Frontal cortex (tissue), 2 donors: ENCODE measurements around the gene SRPRB.

DNA sequence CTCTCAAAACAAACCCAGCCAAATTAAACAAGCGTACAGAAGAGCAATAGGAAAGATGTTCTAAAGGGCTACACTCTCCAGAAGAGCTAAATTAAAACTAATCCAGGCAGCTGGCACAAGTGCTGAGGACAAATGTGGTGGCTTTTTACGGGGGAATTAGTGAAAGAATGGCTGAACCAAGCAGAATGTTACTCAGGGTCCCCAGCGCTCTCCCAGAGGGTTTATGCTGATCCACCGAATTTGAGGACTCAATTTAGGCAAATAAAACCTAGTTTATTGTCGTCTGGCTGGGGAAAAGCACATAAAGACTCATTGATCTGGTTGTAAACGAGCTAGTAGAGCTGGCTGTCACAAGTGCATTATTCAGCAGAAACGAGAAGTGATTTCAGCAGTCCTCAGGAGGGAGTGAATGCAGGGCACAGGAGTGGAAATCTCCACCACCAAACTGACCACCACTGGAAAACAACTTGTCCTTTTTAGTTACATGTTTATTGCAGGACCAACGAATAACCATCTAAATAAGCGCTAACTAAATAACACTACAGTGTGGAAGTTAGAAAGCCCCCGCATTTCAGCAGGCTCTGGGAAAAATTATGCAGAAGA lies 13.6 kb downstream of the BFSP2 start:
- RAMPAGE, long total RNA: no peak

GRCh38 chr3:133574109-133574814 lies 776 bp downstream of the CDV3 start:
- RAMPAGE, long total RNA: no peak

DNA sequence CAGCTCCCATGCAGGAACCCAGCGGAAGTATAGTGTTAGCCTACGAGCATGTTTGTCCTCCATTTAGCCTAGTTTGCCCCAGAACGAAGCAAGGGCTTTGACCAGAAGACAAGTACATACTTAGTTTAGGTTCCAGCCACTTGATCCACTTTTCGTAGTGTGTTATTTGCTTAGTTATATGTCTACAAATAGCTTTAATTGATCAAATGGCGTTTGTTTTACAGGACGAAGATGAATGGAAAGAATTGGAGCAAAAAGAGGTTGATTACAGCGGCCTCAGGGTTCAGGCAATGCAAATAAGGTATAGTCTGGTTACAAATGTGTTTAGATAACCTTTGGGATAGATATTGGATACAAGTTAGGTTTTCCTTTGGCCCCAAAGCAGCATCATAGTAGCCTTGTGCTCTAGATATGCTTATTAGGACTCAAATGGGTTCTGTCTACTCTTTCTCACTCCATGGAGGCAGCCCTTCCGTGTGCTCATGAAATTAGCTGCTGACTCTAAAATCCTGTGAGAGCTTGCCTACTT lies 1.4 kb downstream of the CDV3 start:
- RAMPAGE, long total RNA: no peak

- RAMPAGE, long total RNA: no peak
Measured at GRCh38 chr3:133742271-133743293, 3.6 kb upstream of the TF start.

DNA sequence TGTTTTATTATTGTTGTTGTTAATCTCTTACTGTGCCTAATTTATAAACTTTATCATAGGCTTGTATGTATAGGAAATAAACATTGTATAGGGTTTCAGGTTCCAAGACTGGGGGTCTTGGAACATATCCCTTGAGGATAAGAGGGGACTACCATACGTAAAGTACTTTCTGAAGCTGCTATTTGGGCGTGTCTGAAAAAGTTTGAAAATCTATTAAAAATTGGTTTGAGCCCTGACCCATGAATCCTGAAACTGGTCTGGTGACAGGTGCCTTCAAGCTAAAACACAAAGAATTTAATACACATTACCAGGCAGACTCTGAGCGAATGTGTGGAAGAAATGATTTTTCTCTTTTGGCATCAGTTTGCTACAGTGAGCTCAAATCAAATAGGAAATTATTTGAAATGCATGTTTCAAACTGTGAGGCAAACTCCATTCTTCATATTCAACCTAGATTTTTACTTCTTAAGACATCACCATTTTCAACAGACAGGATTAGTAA lies 16.4 kb downstream of the TF start:
- RAMPAGE, long total RNA: no peak

GRCh38 chr3:133805402-133806151 lies at the start of gene SRPRB:
Gene SRPRB (plus strand): TSS chr3:133805815.
- RAMPAGE, long total RNA: no peak

DNA sequence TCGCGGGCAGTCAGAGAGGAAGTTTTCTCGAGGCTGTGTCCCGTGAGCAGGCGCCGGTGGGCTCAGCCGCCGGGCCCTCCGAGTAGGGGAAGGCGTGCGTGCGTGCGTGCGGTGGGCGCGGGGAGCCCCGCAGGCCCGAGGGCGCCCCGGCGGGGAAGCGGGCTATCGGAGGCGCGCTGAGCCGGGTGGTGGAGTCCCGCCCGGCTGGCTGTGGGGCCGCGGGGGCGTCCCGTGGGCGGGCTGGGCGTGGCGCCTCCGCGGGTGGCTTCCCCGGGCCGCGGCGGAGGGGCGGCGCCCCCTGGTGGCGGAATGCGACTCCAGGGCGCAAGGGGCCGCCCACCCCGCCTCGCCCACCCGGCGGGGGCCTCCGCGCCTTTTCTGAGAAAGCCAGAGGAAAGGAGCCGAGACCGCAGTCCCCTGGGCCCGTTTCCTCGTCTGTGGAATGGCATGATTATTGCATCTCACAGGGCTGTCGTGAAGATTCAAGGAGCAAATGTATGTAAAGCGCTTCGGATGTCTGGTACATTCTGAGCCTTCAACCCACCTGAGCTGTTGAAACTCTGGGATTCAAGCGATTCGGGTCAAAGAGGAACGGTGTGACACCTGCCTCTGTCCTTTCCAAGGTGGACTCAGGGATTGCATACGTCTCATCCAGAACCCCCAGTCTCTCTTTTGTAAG lies 31.9 kb upstream of the RAB6B start:
- RAMPAGE, long total RNA: no peak

GRCh38 chr3:133991180-133991426 lies 38.6 kb downstream of the SLCO2A1 start:
- RAMPAGE, long total RNA: no peak

DNA sequence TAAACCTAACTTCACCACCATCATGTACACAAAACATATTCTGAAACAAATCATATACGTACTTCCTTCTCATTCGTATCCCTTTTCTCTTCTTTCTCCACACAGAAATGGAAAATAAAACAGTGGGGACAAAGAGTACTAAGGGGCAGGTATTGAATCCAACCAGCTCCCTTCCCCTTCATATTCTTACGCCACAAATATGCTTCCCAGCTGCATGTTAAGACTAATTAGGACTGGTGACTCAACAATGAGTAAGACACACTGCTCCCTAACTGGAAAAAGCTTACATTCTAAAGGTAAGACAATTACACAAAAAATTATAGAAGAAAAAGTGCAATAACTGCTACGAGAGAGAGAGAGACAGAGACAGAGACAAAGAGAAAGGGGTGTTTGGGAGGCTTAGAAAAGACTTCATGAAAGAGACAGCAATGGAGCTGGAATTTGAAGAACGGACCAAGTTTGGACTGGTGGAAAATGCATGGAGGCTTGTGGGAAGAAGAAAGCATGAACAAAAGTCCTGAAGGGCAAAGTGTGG lies 49.4 kb downstream of the RYK start:
- RAMPAGE, long total RNA: no peak

DNA sequence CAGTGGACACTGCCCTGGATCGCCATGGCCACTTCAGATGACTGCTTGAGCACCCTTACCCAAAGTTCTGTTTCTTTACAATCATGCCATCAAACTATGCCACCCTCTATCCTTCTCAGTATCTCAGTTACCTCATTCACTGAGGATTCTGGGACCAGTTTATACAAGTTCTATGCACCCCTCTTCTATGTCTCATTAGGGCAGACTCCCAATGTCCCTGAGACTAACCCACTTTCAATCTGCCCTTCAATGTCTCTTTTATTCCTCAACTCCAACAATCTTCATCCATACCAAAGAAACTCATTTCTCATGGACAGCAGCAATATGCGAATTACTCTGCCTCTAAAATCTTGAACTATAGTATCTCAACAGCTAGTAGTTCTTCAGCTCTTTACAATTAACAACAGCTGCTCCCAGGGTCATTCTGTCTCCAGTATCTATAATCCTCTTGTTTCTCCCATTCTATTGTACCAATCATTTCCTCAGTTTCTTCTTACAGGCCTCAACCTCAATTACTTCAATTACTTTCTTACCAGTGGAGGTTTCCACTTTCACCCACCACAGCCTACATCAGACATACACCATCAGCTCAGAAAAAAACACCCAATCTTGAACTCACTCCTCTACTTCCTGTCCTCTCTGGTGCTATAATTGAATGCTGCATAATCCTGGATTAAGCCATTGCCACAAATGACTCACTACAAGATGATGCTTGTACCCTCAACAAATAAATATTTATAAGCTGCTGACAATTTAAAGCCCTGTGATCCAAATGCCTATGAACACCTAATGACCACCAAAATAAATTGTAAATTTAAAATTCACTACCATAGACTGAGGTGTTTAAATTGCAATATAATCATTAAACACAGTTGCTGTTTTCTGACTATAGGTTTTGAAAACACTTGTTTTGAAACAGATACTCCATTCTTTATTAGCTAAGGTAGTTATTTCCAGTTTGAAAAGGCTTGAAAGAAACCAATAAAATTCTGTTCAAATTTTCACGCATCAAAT lies 18.6 kb downstream of the RYK start:
- RAMPAGE, long total RNA: no peak

GRCh38 chr3:134243156-134244008 lies 7.3 kb downstream of the RYK start:
- RAMPAGE, long total RNA: no peak

DNA sequence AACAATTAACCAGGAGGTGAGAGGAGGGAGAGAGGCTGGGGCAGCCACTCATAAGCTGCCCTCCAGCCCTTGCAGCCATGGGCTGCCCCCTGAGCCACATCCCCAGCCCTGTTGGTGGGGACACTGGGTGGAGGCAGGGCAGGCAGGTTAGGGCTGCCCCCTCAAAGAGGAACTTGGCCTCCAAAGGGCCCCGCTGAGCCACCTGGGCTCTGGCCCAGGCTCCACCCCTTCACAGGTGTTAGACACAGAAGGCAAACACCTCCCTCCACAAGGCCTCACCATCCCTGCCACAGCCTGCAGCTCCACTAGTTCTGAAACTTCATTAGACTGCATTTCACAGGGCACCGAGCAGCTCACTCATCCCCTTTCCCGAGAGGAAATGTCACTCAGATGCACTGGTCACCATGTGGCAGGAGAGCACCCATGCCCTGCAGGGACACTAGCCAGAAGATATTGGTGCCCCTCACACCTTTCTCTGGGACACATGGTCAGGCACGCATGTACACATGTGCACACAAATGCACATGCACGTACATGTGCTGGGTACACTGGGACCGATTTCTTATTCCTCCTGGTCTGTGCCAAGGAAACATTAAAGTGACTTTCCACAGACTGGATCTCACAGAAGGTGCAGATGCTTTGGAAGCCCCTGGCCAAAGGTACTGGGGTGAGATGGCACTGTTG lies 20.2 kb downstream of the AMOTL2 start:
- RAMPAGE, long total RNA: no peak

DNA sequence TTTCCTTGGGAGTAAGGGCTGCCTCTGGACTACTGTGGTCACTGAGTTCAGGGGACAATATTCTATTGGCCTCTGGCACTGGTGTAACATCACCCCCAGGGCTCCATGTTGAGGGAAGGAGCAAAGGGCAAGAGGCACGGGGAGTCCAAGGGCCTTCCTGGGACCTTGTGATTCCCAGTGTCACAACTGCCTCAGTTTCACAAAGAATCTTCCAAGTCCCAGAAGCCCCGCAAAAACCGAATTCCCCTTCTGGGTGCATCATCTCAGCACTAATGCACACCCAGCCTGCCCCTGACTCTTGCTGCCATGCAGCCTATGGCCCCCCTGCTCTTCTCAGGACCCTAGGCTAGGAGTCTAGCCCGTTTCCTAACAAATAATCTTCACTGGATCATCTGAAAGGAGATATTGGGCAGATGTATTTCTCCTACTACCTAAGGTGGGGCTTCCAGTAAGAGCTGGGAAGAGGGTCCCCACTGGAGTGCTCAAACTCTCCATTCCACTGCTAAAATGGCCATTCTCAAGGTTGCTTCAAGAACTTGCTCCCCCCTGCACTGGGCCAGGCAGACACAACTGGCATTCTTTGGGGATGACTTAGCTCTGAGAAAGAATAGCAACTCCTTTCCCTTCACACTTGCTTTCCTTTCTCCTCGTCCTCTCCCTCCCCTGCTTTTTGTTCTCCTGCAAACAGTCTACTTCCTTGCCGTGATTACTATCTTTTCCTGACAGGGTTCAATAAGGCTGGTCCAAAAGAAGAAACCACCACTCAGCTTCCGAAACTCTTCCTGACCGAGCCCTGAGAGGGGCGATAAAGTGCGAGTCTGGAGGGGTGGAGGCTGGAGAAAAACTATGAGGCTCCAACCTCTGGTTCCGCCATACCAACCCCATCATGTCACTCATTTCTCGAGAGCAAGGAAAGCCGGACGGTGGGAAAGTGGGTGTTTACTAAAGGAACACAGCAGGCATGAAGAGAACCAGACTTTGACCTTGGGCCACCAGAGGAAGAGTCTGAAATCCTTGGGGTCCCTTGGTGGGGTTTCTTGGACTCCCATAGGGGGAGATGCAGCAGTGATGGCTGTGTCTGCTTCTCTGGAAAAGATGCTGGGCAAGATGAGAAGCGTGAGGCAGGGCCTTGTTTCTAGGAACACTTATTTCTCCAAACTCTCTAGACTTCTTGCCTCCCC lies 5.1 kb downstream of the AMOTL2 start:
- RAMPAGE, long total RNA: no peak

GRCh38 chr3:134483172-134483526 lies 2.6 kb downstream of the ANAPC13 start:
- RAMPAGE, long total RNA: no peak

DNA sequence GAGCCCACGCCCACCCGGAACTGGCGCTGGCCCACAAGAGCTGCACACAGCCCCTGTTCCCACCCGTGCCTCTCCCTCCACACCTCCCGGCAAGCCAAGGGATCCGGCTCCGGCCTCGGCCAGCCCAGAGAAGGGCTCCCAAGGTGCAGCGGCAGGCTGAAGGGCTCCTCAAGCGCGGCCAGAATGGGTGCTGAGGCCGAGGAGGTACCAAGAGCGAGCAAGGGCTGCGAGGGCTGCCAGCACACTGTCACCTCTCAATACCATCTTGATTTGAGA lies 121.5 kb downstream of the EPHB1 start:
- RAMPAGE, long total RNA: no peak

DNA sequence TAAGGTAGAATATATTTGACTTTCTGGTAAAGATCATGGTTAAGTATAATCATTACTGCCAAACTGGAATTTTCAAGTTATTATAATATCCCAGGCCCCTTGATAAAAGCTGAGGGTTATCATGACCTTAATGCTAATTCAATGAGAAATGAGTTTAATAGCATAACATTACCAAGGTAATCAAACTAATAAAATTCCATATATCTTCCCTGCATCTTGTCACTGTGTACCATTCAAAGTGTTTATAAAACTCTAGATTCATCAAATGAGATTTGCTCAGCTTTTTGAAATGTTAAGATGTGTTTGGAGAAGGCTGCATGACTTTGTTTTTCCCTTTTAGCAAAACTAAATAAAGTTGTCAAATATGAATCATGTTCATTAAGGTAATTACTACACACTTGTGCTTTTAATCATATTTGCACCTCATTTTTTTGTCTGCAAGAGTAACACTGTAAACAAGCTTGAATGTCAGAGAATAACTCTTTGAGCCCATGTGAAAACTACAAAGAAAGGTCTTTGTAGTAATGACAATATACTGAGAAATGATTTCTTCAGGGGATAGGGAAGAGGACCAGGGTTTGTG lies 48.5 kb downstream of the MSL2 start:
- RAMPAGE, long total RNA: no peak

DNA sequence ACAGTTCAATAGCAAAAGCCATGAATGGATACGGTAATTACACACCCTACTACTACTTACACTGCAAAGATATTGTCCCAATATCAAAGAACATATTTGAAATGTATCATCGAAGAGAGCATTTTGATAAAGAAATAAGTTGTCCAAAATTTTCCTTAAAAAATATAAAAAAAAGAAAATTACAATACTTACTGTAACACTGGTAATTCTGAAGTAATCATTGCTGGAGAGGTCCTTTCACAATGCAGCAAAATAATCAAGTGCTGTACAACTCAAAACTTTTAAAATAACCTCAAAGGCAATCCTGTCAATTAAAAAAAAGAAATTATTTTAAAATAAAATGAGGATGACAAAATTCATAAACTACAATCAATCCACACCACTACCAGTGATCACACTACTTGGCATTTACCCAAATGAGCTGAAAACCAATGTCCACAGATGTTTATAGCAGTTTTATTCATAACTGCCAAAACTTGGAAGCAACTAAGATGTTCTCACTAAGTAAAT lies 121.4 kb downstream of the STAG1 start:
- RAMPAGE, long total RNA: no peak

DNA sequence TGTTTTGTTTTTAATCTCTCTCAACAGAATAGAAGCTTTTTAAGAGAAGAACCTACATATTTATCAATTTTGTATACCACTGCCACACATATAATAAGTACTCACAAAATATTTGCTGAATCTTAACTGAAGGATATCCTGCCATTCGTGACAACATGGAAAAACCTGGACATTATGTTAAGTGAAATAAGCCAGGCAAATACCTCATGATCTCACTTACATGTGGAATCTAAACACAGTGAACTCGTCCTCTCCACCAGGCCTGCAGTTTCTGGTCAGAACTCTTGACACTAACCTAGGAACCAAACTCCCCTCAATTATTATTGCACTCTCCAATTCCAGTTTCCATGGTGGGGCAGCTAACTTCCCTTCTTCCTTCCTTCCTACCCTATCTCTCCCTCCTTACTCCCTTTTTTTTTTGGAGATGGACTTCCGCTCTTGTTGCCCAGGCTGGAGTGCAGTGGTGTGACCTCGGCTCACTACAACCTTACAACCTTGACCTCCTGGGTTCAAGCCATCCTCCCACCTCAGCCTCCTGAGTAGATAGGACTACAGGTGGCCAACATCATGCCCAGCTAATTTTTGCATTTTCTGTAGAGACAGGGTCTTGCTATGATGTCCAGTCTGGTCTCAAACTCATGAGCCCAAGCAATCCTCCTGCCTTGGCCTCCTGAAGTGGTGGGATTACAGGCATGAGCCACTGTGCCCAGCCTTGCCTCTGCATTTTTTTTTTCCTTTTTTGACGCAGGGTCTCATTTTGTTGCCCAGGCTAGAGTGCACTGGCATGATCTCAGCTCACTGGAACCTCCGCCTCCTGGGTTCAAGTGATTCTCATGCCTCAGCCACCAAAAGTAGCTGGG lies 17.2 kb downstream of the STAG1 start:
- RAMPAGE, long total RNA: no peak

DNA sequence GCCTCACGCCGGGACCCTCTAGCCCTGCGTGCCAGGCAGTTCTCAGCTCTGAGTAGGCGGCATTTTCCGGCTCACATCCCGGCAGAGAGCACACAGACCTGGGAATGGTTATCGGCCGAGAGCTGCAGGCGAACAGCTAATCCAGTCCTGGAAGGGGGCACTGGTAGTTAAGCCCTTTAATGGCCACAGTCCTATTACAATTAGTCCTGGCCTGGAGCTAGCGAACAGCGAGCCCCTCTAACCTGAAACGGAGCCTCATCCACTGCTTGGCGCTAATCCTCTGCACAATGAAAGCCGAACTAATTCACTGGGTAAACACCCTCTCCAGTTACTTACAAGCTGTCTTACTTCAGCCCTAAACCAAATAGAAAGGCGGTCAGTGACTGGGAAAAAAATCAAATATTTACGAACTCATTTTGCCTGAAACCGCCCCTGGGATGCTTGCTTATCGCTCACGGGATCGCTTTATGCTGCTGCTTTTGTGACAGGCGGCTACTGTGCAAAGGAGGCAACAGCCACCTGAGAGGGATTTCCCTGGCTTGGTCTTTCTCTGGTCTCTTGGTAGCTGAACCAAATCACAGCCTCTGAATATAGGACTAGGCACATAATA lies 254.5 kb upstream of the SOX14 start:
- RAMPAGE, long total RNA: no peak

DNA sequence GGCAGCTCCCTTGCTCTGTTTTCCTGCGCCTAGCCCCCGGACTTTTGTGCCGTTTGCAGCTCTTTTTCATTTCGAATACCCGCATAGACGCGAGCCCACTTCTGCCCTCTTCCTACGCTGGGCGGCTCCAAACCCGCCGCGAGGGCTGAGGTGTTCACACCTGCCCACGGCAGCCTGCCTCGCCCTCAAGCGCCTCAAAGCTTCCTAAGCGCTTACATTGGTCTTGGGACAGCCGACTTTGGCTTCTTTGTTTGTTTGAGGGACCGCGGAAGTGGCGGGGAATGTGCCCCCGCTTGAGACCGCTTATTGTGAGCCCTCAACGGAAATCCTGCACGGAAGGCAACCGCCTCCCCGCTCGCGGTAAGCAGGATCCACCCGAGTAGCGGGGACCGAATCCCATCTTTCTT lies 7.7 kb downstream of the SOX14 start:
- RAMPAGE, long total RNA: no peak